Placental epithelial cell (primary cell): ENCODE results near the genes INPP5F and PLPP4.

DNA sequence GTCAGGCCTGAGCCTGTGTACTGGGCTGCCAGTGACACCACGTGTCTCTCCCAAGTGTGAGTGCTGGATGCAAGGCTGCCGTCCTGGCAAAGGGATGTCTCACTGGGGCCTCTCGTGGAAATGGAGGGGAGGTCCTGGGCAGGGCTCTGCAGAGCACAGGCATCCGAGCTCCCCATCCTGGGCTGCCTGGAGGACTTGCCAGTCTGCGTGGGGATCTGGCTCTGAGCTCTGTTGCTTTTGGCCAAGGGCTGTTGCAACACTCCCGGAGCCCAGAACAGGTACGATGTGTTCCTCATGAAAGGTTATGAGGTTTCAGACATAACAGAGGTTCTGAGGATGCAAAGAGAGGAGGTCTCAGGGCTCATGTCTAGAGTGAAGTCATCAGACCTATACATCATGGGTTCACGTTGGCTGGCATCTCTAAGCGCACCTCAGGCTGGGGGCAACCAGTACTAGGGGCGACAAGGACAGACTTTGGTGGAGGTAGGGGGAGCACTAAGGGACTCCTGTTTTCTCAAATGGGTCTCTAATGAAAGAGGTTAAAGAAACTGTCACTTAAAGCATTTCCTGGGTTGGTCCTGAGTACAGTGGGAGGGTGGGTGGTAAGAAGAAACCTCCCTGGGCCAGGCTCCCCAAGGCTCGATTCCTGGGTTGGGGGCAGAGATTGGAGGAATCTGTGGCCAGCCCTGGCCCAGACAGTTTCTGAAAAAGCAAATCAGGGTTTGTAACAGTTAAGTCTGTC is 77.5 kb downstream of the GRK5 start:
- CAGE, long polyA plus RNA: no peak

DNA sequence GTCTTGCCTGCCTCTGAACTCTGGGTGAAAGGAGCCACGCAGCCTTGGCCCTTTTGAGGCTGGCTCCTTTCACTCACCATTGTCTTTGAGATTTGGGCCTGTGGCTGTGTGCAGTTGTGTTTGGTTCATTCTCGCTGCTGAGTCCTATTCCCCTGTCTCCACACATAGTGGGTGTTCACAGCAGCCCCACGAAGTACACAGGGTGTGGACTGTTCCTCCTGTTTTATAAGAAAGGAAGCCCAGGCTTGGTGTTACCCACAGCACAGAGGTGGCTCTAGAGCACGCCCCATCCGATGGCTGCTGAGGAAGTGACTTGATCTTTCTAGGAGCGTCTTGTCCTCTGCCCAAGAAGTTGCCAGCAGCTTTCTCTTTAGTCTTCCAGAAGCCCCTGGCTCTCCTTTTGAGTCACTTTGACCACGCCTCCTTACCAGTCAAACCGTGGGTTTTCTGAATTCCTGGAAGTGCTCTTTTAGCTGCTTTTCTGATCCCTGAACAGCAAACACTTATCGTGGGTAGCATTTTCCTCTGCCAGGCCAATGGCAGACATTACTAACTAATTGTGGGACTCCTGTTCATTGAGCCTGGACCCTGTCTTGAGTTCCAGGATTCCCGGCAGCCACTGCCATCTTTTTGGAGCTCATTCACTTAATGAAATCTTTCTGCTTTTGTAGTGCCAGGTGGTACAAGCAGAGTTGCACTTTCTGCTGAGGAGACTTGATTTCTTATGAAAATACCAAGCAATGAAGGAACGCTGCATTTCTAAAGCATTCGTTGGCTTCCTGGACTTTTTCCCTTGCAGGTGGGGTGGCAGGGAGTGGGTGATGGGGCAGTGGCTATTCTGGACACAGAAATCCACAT is 94.1 kb downstream of the GRK5 start:
- CAGE, long polyA plus RNA: no peak

- CAGE, long polyA plus RNA: no peak
Observed at GRCh38 chr10:119328292-119328922, 121.0 kb downstream of the GRK5 start.

DNA sequence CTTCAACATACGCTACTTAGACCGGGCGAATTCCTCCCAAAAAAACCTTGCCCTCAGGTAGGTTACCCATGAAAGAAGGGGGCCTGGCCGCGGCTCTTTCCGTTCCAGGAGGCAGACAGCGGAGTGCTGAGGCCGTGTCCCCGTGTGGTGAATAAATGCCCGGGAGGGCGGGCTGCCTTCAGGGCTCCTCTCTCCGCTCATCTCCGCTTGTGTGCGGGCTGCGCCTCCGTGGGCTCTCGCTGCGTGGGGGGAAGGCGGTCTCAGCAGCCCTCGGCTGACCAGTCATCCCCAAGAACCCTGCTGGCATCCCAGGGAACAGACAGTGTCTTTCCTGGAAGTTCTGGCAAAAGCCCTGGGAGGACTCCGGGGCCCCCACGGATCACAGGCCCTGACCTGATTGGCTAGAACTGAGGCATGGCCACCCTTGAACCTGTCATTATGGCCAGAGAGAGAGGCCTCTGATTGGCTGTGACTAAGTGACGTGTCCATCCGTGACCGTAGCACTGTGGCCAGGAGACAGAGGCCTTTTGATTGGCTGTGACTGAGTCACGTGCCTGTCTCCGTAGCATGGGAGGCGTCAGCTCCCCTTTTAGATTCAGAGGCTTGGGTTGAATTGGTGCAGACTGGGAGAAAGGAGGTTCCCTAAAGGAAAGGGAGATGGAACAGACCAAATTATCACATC is 163.9 kb downstream of the RGS10 start:
- CAGE, long polyA plus RNA: no peak

DNA sequence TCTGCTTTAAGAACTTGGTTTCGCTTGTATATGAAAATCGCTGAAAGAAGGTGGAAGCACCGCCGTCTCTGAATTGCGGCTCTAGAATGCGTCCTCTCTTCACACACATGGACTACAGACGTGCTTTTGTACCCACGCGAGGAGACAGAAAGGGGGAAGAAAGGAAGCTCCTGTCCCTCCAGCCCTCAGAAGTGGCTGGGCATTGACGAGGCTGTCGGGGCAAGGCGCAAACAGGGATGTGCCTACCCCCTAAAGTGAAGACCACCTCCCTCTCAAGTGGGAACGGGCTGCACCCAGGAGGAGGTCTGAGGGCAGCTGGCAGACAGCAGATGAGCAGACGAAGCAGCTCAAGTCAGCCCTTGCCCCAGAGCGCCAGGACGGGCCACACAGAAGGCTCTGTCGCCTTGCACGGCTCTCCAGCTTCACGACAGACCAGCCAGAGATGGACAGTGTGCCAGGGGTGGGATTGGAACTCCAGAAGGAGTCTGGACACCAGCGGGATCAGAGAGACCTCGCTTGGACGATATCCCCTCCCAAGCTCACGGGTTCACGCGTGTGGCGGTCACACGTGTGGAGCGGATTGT is 36.5 kb downstream of the RGS10 start:
- CAGE, long polyA plus RNA: no peak

DNA sequence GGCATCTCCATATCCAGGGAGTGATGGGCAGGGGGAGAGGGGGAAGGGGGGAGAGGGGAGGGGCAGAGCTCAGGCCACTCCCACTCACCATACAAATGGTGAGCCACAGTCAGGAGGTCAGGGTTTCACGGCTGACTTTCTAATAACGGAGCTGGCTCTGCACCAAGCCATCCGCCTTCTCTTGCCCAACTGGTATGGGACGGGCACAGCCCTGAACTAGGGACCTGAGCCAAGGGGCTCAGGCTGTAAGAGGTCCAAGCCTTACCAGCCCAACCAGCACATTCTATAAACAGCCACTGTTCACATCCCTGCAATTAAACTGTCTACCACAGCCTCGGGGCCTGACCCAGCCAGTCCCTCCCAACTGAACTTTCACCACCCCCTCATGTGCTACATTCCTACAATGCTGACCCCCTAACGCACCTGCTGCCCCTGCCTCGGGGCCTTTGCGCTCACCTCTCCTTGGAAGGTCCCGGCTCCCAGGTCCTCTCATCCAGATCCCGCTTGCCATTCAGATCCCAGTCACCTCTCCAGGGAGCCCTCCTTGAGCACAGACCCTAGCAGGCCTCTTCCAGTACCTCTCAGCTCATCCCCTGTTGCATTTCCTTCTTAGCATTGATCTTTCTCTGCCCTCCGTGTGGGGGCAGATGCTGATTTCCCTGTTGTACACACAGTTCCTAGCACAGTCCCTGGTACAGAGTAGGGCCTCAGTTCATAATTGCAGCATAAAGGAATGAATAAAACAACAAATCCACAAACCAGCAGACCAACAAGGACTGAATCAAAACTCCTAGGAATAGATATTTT is 32.4 kb downstream of the RGS10 start:
- CAGE, long polyA plus RNA: no peak

DNA sequence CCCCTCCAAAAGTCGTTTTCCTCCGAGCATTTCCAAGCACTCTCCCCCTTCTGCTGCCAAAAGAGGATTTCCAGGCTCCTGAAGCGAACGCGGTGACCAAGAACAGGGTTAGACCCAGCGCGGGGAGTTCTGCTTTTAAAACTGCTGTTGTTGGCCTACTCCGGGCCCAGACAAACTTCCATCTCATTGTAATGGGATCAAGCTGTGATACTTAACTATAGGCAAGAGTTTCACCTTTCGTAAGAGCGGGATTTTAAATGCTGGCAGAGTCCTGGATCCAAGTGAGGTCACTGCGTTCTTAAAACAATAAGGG is 1.5 kb upstream of the RGS10 start:
- CAGE, long polyA plus RNA: no peak

- CAGE, long polyA plus RNA: no peak
Observed at GRCh38 chr10:119595157-119595437, 1.7 kb downstream of the TIAL1 start.

DNA sequence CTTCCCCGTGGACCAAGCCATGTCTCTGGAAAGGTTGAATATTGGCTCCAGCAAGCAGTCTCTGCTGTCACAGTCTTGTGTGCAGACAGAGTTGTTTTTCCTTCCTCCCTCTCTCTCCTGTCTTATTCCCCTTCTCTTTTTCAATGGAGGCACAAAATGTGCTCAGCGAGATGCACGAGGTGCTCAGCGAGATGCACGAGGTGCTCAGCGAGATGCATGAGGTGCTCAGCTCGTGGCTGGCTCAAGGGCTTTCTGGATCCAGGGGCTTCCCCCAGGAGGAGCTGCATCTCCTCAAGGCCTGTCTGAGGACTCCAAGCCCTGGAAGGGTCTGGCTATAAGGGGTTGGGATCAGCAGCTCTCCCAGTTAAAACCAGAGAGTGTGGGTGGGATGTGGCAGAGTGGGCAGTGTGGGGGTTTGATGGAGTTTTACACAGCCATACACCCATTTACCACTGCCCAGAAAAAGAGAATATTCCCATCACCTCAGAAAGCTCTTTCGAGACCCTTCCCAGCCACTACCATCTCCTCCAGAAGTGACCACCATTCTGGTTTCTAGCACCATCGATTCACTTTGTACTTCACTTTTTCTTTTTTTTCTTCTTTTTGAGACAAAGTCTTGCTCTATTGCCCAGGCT is 15.3 kb downstream of the BAG3 start:
- CAGE, long polyA plus RNA: no peak

DNA sequence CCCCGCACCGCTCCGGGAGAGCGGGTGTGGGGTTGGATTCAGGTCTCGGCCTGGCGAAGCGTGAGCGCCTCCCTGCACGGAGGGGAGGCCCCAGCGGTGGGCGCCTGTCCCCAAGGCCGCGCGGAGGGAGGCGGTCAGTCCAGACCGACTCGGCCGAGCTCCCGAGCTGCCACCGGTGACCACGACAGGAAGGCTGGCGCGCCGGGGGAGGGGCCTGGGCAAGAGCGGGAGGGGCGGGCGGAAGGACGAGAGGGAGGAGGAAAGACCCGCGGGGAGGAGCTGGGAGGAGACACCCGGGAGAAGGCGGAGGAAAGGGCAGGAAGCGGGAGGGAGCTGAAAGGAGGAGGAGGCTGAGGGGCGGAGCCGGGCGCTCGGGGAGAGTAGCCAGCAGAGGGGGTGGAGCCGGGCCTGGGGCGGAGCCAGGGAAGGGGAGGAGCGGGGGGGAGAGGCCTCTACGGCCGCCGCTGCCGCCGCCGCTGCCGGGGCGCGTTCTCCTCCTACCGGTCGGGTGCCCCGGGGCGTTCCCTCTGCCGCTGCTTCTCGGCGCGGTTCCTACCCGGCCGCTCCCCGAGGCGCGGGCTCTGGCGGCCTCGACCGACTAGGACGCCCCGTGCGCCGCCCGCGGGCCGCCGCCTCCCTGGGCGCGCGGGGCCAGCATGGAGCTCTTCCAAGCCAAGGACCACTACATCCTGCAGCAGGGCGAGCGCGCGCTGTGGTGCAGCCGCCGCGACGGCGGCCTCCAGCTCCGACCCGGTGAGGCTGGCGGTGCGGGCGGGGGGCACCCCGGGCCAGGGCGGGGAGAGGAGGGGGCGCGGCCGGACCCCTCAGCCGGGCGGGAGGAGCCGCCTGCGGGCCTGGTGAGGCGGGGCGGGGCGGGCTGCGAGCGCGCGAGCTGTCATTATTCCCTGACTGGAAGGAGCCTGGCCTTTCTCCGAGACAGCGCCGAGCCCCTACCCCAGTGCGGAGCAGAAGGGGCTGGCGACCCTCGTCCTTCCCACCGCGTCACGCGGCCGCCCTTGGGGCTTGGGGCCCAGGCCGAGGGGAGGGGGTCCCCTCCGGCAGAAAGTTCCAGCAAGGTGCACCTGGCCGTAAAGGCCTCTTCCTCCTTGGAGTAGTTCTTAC is at the start of gene INPP5F:
Gene INPP5F, plus strand, starts transcription at position 444 of the 1,122 bp plus-strand sequence.
- CAGE, long polyA plus RNA: no peak

- CAGE, long polyA plus RNA: no peak
Observed at GRCh38 chr10:120456707-120457551, at the start of gene PLPP4. TSS of gene PLPP4 (plus strand) at chr10:120457227.

DNA sequence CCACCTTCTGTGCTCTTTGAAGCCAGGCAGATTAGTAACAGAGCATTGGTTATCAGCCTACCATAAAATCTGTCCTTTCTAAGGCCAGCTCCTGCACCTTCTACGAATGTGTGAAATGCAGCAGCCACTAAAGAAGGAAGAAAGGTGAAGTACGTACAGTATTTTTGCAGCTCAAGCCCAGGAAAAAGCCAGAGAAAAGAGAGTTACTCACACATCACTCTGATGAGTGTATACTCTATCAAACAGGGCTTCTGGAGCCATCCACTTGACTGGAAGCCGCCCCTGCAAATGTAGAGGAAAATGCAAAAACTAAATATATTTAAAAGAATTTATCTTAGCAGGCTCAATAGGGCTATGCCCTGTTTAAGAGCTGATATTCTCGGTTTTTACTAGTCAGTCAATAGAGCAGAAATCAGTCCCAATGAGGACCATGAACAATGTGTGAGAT is 111.1 kb downstream of the FGFR2 start:
- CAGE, long polyA plus RNA: no peak

DNA sequence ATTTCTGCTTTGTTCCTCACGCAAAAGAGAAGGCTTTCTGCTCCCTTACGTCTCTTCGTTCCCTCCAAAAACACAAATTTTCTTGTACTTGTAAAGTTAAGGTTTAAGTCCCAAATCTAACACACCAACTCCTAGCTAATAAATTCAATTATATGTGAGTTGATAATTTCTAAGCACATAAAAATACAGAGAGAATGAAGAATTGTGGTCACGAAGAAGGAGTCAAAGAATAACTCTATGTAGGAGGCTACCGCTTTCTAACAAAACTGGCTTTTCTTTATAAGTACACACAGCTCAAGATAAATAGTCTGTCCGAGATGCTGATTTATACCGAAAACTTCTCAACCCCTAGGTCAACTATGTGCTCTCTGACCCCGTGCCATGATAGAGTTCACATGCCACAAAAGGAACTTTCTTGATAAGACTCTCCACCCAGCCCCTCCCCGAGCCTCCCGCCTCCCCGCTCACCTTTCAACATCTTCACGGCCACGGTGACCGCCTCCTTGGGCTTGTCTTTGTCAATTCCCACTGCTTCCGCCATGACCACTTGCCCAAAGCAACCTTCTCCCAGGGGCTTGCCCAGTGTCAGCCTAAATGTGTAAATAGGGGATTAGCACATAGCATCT is 97.8 kb downstream of the FGFR2 start:
- CAGE, long polyA plus RNA: no peak

GRCh38 chr10:121574366-121575120 is 23.7 kb downstream of the FGFR2 start:
- CAGE, long polyA plus RNA: no peak

DNA sequence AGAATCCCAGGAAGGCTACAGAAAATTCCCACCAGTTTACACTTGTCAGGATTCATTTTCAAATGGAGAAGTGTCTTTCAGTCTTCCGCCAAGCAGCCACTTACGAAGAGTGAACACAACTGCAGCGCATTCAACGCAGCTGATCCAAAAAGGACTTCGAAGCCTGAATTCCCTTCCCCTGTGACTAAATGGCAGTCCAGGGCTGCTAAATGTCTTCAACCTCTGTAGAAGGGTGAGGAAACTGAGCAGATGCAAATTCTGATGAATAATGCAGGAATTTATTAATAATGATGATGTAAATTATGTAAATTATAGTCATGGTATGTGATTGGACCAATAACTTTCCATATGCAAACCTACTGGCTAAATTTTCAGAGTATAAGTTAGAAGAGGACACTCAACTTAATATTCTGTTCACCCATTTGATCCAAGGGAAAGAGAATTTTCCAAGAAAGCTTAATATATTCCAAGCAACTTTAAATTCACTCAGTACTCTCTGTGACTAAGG is 3.7 kb downstream of the FGFR2 start:
- CAGE, long polyA plus RNA: no peak

- CAGE, long polyA plus RNA: no peak
Observed at GRCh38 chr10:121597014-121597686, 1.1 kb downstream of the FGFR2 start.

DNA sequence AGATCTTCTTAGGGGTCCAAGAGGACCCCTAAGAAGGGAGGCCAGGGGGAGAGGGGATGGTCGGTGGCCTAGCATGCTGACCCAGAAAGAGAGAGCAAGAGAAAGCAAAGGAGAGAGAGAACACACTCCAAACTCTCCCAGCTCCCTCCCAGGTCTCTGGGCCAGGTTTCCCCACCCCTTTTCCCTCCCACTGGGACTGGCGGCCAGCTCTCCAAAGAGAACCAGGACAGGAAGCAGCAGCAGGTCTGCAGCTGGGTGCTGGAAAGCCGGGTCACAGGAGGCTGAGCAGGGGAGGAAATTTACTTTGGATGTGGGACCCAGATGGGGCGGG is 70.4 kb upstream of the FGFR2 start:
- CAGE, long polyA plus RNA: no peak

GRCh38 chr10:122028793-122029294 is 39.9 kb downstream of the TACC2 start:
- CAGE, long polyA plus RNA: no peak

DNA sequence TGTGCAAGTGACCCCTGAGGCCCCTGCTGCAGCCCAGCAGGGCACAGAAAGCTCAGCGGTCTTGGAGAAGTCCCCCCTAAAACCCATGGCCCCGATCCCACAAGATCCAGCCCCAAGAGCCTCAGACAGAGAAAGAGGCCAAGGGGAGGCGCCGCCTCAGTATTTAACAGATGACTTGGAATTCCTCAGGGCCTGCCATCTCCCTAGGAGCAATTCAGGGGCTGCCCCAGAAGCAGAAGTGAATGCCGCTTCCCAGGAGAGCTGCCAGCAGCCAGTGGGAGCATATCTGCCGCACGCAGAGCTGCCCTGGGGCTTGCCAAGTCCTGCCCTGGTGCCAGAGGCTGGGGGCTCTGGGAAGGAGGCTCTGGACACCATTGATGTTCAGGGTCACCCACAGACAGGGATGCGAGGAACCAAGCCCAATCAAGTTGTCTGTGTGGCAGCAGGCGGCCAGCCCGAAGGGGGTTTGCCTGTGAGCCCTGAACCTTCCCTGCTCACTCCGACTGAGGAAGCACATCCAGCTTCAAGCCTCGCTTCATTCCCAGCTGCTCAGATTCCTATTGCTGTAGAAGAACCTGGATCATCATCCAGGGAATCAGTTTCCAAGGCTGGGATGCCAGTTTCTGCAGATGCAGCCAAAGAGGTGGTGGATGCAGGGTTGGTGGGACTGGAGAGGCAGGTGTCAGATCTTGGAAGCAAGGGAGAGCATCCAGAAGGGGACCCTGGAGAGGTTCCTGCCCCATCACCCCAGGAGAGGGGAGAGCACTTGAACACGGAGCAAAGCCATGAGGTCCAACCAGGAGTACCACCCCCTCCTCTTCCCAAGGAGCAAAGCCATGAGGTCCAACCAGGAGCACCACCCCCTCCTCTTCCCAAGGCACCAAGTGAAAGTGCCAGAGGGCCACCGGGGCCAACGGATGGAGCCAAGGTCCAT is 94.5 kb downstream of the TACC2 start:
- CAGE, long polyA plus RNA: no peak

DNA sequence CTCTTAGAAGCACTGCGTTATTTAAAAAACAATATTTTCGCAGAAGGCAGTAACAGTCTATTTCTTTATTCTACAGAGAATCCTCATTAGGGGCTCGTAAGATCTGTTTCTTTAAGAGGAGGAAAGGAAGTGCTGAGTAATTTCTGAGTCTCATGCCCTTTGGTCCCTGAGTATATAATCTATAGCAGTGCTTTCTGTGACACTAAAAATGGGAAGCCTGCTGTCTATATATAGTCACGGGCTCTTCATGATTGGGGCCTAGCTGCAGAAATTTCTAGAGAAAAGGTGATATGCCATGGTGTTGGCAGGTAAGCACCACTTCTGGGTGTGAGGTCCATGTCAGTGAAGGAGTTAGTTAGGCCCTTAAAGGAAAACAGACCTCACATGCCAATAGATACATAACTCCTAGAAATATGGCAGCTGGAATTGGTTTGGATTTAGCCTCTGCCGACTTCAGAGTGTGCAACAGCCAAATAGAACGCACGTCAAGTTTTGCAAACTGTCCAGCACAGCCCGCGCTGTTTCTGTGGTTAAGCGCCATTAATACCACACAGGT is 123.1 kb downstream of the TACC2 start:
- CAGE, long polyA plus RNA: no peak